Right cardiac atrium (tissue), 1 donor: ENCODE data around the genes PWWP4, IDH3G and HCFC1.

DNA sequence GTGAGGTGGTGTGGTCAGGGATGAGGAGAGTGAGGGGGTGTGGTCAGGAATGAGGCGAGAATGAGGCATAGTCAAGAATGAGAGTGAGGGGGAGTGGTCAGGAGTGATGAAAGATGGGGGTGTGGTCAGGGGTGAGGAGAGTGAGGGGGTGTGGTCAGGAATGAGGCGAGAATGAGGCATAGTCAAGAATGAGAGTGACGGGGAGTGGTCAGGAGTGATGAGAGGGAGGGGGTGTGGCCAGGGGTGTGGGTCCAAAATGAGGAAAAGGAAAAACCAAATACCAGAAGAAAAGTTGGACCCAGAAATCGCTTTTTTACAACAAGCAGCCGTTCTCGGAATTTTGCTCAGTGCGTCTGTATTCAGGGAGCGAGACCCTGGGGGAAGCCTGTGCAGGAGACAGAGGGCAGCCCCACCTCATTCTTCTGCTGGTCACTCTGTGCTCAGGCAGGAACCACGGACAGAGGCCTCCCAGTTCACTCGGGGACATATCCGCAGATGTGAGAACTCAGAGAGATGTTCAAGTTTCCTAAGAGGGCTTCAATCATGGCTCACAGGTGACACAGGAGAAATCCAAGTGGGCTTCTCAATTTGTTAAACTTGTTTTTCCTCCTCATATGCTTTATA lies 39.3 kb upstream of the PWWP4 start:
- PRO-cap: no peak

DNA sequence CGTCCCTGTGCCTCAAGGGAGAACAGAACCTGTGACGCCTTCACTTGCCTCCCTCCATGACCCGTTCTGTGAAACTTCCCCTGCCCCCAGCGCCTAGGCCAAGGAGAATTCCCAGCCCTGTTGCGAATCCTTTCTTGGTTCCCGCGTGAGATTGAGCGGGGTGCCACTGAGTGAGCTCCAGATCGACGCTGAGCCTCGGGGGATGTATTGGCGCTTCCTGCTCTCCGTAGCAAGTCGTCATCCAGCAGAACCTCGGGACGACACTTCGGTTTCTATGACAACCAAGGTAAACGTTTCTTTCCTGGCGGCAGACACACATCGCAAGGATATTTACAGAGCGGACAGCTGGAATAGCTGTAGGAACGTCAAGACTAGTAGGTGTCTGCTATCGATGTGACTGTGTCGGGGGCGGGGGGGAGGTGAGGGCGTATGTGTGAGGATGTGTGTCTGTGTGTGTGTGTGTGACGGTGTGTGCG lies at the start of gene PWWP4:
Gene PWWP4 (plus strand): TSS at position 297 of the 476 bp plus-strand sequence.
- PRO-cap: no peak

DNA sequence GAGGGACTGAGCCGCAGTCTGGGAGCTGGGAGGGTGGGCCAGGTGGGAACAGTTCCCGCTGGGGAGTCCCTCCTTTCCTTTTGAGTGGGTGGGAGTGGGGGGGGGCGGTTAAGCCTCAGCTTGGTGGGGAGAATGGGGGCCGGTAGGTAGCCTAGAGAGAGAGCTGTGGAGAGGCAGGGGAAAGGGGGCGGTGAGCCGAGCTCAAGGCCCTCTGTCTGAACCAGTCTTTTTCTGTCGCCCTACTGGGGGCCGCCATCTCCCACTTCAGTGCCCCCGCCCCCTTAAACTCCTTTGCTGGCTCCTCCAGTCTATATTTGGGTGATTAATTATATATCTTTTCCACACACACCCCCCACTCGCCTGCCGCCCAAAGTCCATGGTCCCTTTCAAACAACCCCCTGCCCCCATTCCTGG lies 830 bp downstream of the ZNF275 start:
- PRO-cap: no peak

DNA sequence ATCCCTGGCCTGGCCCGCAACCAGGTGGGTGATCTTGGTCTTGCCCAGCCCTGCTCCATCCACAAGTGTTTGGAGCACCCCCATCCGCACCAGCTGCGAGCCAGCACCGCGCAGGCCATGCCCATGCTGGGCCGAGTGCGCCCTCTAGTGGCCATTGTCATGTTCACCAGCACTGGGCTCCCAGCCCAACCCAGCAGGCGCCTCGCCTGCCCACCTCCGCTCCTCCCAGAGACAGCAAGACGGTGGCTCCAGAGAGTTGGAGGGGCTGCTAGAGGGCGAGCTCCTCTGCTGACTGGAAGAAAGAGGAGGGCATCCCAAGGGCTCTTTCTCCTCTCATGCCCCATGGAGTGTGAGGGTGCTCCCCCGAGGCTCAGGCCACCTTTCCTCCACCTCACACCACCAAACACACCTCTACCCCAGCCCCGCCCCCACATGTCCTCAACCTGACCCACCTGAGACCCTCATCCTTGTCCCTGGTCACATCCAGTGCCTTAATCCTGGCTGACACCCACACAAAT lies 9.8 kb upstream of the ATP2B3 start:
- PRO-cap: no peak

DNA sequence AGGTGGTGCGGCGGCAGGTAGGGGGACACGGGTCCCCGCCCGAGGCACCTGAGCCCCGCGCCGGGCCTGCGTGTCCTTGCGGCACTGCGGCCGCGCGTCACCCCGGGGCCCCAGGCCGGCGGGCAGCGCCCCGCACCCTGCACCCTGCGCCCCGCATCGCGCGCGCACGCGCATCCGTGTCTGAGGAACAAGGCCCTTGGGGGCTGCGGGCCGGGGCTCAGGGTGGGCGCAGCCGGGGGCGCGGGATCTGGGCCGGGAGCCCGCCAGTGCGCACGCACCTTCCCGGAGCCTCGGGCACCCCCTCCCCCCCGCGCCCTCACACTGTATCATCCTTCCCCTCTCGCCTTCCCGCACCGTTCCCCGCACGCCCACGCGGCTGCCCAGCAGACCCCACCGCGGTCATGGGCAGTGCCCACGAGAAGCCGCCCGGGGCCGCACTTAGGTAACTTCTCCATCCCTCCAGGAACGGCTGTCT lies 564 bp downstream of the ATP2B3 start:
- PRO-cap: no peak

GRCh38 chrX:153520937-153521579 lies 3.6 kb downstream of the ATP2B3 start:
- PRO-cap: no peak

DNA sequence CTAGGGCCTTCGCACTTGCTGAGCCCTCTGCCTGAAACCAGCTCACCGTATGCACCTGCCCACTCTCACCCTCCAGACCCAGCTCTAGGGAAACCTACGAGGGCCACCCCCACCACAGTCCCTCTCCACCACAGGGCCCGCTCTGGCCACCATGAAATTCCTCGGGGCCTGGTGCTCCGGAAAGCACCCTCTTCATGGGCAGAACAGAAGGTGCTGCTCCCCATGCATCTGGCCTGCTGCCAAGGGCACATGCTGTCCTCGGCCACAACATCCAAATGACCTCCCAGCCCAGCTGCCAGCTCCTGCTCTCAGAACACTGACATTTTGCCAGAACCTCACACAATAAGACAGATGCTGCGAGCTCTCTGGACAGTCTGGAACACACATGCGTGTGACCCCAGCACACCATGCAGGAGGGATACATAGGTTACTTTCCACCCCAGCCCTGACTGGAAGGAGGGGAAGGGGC lies 6.0 kb downstream of the CCNQ start:
- PRO-cap: no peak

DNA sequence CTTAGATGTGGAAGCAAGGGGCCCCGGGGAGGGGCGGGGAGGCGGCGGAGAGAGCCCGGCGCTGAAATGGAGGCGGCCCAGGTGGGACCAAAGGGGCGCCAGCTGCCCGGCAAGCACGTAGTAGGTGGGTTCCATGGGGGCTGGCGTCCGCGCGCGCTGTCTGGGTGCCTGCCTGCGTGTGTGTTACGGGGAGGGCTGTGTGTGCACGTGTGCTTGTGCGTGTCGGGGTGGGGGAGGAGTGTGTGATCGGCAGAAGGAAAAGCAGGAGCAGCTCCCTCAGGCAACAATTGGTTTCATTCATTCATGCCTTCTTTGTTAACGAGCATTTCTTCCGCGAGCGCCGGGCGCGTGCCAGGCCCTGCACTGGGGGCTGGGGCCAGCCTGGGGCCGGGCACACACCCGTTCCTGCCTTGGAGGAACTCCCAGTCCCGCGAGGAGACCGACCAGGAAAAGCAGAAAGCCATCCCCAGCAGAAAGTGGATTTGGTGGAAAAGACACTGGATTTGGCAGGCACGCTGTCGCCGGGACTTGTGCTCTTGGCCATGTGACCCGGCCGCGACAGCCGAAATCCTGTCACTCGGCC lies 3.4 kb upstream of the DUSP9 start:
- PRO-cap: no peak

- PRO-cap: no peak
Observed at GRCh38 chrX:153667719-153668418, 5.7 kb downstream of the PNCK start.

- PRO-cap: no peak
Observed at GRCh38 chrX:153674214-153674702, 645 bp upstream of the PNCK start.

DNA sequence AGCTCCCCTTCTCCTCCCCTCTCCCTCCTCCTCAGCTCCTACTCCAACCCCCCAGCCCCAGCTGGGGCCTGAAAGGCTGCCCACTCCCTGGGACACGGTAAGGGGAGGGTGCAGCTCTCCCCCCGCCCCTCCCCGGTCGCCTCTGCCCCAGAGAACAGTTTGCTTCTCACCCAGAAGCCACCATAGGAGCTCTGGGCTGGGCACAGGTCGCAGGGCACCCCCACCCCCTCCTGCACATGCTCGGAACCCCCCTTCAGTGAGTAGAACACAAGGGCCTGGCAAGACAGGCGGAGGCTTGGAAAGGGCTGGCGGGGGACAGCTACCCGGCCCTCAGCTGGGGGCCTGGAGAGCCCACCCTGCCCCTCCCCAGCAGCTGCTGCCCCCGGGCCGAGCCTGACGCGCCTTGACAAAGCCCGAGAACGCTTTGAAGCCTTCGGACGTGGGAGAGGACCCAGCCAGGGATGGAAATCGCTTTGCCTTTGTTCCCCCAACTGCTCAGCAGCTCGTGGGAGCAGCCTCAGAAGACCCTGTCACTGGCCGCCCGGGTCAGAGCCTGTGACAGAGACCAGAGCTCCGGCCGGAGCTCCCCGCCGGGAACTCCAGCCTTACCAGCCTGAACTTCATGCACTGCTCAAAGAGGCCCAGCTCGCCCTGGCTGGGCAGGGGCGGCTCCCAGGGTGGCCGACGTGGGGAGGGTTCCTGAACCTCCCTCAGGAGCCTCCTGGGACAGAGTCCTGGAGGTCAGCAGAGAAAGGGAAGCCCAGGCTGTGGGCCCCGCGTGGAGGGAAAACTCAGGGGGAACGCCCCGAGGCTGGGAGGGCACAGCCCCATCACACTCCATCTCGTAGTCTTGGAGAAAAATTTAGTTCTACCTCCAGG lies 2.7 kb upstream of the SLC6A8 start:
- PRO-cap: no peak

DNA sequence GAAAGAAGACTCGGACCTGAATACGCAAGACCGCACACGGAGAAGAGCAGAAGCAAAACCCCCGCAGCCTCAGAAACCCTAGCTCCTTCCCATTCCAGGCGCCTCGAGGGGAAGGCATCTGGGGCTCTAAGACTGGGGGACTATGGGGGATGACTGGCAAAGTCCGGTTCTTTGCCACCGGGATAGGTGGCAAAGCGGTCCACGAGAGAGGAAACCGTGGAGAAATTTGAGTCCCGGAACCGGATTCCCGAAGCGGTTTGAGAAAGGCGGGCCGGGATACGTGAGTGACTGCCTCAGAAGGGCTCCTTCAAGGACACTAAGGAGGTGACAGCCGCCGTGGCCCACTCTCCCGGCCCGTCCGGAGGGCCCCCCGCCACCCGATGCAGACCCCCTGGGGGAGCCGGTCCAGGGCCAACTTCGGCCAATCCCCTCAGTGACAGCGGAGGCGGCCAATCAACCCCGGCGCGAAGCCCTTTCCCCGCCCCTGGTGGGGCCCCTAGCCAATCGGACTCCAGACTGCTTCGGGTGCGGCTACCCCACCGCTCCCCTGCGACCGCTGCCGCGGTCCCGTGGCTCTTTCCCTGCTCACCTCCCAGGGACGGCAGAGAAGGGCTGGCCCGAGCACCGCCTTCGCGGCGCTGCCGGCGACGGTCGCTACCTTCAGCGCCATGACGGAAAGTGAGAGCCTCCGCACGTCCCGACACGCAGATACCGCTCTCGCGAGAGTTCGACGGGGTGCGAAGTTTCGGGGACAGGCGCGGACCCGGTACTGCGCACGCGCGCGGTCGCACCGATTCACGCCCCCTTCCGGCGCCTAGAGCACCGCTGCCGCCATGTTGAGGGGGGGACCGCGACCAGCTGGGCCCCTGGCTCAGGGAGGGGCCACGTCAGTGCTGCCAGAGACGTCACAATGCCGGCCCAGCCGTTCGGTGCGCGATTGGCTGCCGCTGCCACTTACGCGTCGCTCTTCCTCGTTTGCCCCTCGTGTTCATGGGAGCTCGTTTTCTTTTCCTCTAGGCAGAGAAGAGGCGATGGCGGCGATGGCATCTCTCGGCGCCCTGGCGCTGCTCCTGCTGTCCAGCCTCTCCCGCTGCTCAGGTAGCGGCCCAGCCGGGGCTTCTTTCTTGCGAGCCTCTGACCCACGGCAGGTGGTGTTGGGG lies at the start of gene IDH3G:
Gene IDH3G (minus strand): TSS at position 719 of the 1,160 bp plus-strand sequence.
- PRO-cap: bidirectional peak, plus-strand start at position 503 of the sequence, minus-strand start at position 382 of the sequence; bidirectional peak, plus-strand start at position 1,020 of the sequence, minus-strand start at position 680 of the sequence

DNA sequence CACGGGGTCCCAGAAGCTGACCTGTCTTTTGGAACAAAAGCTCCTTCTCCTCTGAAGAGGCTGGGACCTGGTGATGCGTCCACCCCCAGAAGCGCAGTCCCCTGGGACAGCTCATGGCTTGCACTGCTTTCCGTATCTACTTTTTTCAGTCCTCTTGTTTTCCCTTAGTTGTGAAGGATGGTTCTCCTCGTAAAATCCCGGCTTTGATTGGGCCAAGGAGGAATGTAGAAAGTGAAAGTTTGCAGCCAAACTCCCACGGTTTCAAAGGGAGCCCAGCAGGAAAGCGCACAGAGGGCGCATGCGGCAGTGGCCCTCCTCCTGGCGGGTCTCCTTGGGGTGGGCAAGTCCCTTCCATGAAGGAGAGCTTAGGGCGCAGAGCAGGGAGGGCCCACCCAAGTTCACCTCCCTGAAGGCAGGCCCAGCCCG lies 2.2 kb downstream of the PDZD4 start:
- PRO-cap: no peak

DNA sequence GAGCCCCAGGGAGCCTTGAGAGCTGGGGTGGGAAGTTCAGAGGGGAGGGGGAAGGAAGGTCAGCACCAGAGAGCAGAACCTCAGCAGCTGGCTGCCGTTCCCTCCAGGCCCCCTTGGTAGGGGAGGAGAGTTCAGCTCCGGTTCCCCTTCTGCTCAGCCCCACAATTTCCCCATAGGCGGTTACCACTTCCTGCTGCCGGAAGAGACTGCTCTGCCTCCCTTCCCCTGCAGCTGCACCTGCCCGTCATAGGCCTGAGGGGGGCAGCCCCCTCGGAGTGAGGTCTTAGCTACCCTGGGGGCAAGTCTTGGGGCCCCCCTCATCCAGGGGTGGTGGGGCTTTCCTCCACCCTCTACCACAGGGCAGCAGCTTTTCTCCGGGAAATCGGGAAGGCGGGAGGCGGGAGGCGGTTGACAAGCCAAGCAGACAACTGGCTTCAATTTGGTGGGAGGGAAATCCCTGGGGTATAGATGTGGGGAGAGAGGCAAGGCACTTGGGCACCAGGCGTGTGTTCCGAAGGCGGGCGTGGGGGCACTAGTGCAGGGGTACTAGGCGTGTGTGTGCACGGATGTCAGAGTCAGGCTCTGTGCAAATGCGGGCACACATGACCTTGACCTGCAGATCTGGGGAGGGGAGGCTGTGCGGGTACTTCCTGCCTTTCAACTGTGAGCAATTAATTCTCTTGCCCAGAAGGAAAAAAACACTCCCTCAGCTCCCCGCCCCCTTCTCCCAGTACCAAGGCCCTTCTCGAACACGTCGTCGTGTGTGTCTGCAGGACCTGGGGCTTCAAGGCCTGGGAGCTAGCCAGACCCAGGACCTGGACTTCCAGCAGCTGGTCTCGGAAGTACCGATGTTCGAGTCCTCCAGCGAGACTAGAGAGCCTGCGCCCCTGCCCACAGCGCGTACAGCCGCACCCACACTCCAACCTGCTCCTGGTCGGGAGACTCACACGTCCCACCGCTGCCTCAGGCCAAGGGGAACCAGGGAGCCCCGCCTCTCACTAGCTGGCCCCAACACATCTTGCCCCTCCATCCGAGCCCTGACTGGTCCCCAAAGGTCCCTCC lies 1.0 kb upstream of the ARHGAP4 start:
- PRO-cap: bidirectional peak, plus-strand start at position 380 of the sequence, minus-strand start at position 124 of the sequence; bidirectional peak, plus-strand start at position 730 of the sequence, minus-strand start at position 584 of the sequence

GRCh38 chrX:153971669-153972081 lies at the start of gene HCFC1:
Gene HCFC1, minus strand, starts transcription at chrX:153971818.
- PRO-cap: bidirectional peak, plus-strand start at chrX:153971944, minus-strand start at chrX:153971818

- PRO-cap: no peak
Observed at GRCh38 chrX:154012448-154012695, 7.3 kb downstream of the IRAK1 start.

- PRO-cap: no peak
Observed at GRCh38 chrX:154017796-154018431, 1.8 kb downstream of the IRAK1 start.

DNA sequence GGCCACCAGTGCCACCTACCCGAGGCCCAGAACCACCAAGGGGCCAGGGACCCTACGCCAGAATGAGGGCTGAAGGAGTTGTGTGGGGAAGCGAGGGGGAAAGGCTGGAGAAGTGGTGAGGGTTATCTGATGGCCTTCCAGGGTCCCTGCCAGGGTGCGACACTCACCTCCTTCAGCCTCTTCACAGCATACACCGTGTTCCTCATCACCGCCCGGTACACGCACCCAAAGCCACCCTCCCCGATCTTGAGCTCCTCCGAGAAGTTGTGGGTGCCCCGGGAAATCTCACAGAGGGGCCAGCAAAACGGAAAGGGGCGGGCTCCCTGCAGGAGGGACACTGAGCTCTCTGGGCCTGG lies 1.3 kb downstream of the IRAK1 start:
- PRO-cap: no peak

GRCh38 chrX:154018788-154019068 lies 974 bp downstream of the IRAK1 start:
- PRO-cap: no peak

GRCh38 chrX:154049357-154049946 lies 29.8 kb upstream of the IRAK1 start:
- PRO-cap: no peak